ENCODE measurements around a stretch of chr4.

DNA sequence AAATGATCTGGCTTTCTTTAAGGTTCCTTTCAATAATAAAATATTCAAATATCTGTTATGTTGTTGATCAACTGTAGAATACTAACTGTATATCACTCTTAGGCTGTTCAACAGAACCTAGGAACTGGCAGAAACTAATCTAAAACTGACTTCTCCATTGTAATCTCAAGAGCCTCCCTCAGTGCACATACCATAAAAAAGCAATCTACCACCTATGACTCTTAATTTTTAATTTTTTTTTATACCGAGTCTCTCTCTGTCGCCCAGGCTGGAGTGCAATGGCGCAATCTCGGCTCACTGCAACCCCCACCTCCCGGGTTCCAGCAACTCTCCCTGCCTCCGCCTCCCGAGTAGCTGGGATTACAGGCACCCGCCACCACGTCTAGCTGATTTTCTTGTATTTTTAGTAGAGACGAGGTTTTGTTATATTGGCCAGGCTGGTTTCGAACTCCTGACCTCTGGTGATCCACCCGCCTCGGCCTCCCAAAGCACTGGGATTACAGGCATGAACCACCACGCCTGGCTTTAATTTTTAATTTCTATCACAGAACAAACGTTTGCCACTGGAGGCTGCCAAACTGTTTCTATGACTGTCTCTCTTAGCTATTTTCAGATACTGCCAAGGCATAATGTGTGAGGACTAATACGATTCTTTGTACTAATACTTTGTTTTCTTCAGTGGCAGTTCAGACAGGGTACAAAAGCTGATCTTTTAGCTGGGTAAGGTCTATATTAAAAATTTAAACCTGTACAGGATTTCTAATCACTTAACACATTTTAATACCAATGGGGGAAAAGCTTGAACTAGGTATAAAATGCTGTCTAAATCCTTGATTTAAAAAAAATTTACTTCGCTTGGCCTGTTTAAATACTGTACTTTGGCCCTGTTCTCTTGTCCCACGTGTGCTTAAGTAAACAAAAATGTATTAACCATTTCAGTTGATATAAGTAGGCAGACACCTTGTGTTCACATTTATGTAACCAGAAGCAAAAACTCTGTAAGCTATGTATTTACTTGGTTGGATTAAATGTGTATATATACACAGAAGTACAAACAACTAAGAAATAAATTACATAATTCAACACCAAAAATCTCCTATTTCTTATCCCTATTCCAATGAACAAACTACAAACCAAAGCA, 2.3 kb downstream of the PGRMC2 start:
- RRBS, result no CpG with 5 or more reads among the region's 18 CpGs

- RRBS, result no CpG with 5 or more reads among the region's 10 CpGs
These were observed 67.7 kb upstream of the JADE1 start for GRCh38 chr4:128741693-128742249.

DNA sequence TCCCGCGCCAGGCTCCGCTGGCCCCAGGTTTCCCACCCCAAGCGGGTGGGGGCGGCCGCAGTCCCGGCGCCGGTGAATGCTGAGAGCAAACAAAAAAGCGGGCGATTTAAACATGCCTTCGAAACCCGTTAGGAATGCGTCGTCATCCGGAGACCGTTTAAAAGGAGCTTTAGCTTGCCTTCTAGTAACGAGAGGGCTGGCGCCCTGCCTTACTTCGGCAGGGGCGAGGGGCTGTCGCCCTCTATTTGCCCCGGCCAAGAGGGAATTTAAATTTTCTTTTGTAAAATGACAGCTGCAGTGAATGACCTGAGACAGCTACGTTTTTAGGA, 3.0 kb downstream of the JADE1 start:
- RRBS, result 1% methylated on average over 18 of the region's 24 CpGs

DNA sequence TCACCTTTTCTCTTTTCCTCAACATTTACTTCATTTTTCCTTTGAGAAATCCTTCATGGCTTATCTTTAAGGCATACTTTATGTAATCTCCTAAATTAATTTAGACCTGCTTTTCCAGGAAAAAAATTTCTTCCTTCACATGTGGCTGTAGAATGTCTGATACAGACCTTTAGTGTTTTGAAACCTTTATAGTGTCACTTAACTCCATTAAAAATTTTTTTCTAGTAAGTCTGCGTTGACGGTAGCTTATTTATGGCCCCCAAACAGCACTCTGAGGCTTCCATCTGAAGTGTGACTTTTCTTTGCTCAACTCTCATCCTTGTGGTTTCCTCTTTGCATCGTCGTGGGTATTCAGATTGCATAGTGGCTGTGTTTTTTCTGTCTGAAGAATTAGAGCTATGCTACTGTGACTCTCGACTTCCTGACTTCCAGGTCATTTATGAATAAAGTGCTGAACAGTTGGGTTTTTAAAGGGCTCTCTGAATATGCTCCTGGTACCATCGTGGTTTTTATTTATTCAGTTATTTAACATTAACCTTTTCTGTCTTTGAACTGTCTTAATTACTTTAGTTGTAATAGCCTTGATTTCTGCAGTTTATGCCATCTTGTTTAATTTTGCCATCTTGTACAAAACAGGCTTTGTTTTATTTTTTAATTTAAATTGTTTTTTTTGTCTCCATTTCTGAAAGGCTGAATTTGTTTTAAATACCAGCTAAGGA, 44.9 kb downstream of the JADE1 start:
- RRBS, result no CpG with 5 or more reads among the region's 6 CpGs

- RRBS, result no CpG with 5 or more reads among the region's 2 CpGs
These were observed 125.6 kb downstream of the SCLT1 start for GRCh38 chr4:128967643-128968243.

DNA sequence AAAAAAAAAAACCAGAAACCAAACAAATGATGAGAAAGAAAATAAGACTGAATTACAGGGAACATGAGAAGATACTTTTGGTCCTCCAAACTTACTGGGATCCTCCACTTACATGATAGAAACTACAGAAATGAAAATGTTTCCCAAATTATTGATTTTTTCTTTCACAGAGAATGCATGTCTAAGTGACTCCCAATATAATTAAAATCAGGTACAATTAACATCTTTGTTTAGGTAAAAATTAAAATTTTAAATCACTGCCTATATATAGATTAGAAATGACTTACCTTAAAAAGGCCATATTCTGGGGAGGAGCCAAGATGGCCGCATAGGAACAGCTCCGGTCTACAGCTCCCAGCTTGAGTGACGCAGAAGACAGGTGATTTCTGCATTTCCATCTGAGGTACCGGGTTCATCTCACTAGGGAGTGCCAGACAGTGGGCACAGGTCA, 757.7 kb downstream of the C4orf33 start:
- RRBS, result no CpG with 5 or more reads among the region's 4 CpGs

GRCh38 chr4:130073199-130073580, 977.2 kb downstream of the C4orf33 start:
- RRBS, result no CpG with 5 or more reads among the region's 1 CpG

GRCh38 chr4:132227351-132227643, 921.8 kb upstream of the PCDH10 start:
- RRBS, result no CpG with 5 or more reads among the region's 6 CpGs

DNA sequence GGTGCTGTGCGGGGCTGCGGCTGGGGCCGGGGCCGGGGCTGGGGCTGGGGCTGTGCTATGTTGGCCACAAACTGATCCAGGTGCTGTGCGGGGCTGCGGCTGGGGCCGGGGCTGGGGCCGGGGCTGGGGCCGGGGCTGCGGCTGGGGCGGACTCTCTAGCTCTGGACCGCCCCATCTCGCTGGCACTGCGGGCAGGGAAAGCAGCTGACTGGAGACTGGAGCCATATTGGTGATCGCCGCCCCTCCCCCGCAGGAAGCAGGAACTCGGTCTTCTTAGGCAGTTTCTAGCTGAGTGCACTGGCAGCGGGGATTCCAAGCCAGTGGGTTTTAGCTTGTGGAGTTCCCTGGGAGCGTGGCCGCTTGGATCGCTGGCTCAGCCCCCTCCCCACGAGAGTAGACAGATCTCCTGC, 804.3 kb upstream of the PCDH10 start:
- RRBS, result 80% methylated on average over 1 of the region's 23 CpGs

GRCh38 chr4:133146913-133147216, 2.2 kb upstream of the PCDH10 start:
- RRBS, result no CpG with 5 or more reads among the region's 9 CpGs

- RRBS, result no CpG with 5 or more reads among the region's 30 CpGs
These were observed 1.3 kb upstream of the PCDH10 start for GRCh38 chr4:133147732-133148286.

- RRBS, result 2% methylated on average over 8 of the region's 32 CpGs
These were observed 734 bp upstream of the PCDH10 start for GRCh38 chr4:133148287-133148833.

DNA sequence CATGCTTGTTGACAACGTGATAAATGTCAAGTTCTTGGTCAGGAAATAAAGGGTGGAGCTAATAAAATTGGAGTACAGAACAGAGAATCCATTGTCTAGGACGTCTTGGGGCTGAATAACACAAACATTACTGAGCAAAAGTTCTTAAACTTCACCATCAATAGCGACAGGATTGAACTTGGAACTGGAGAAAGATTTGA, 233.3 kb downstream of the PABPC4L start:
- RRBS, result no CpG with 5 or more reads among the region's 3 CpGs

GRCh38 chr4:134627228-134627771, 425.7 kb upstream of the PABPC4L start:
- RRBS, result no CpG with 5 or more reads among the region's 7 CpGs

GRCh38 chr4:135995908-135996220, 1536.4 kb downstream of the PCDH18 start:
- RRBS, result no CpG with 5 or more reads among the region's 5 CpGs

DNA sequence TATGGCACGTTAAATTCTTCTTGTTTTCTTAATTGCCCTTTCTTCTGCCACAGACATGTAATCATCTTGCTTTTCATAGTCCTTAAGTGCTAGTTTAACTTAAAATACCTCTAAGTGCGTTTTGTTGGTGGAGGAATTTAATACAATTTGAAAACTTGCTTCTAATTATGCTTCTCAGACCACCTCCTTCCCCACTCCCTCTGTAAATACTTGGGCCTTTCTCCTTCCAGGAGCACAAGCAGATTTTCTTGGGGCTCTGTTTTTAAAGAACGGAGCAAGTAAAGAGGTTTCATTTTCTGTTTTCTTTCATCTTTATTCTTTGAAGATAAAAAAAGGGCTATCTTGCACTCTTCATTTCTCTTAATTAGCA, 560 bp upstream of the PCDH18 start:
- RRBS, result no CpG with 5 or more reads among the region's 3 CpGs

GRCh38 chr4:137811164-137811549, 278.9 kb upstream of the PCDH18 start:
- RRBS, result no CpG with 5 or more reads among the region's 2 CpGs

GRCh38 chr4:137942813-137943428, 299.2 kb downstream of the SLC7A11 start:
- RRBS, result no CpG with 5 or more reads among the region's 26 CpGs

DNA sequence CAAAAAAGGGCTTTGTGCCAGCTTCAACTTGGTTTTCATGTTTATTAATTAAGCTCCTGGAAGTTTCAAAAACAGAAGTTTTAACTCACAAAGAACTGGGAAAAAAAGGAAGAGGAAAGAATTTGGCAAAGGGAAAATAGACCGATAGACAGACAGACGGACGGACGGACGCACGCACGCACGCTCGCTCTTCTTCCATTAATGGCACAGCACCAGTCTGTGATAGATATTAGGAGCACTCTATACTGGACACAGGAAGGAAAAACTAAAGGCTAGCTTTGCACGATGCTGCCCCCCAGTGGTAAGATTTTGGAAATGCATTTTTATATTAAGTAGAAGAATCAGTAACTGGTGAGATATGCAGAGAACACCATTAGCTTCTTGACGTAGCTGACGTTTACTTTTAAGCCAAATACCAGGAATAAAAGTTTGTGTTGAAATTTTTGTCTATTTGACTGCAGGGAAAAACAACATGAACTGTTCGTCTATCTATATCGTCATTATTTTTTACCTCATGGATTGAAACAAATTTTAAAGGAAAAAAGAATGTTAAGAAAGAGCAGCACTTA, 151.7 kb downstream of the SLC7A11 start:
- RRBS, result no CpG with 5 or more reads among the region's 14 CpGs